Measurements from ENCODE around the genes PPP1R17, AVL9, NT5C3A and DPY19L1.

DNA sequence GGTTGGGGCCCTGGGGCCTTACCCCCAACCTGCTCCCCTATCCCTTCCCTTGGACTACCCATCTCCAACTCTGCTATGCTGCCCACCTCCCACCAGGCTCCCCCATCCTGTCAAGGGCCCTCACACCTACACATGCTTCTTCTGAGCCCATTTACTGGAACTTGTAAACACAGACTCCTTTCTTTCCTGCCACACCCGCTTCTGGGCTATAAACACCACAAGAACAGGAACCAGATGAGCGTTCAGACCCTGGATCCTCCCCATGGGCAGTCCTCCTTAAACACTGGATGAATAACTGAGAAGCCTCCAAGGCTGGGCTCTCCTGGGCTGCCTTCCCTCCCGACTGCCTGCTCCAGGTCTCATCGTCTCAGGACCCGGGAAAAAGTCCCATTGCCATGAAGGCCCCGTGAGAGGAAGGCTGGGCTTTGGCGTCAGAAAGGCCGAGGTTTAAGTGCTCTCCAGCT, 15.5 kb upstream of the CRHR2 start:
- PRO-cap, result no peak

GRCh38 chr7:30914185-30914512, 2.5 kb downstream of the AQP1 start:
- PRO-cap, result no peak

- PRO-cap, result no peak
Measured at GRCh38 chr7:30938704-30939271, 25.0 kb upstream of the GHRHR start.

- PRO-cap, result no peak
Measured at GRCh38 chr7:31318410-31318865, 22.1 kb downstream of the NEUROD6 start.

- PRO-cap, result no peak
Measured at GRCh38 chr7:31686974-31687350, at the start of gene PPP1R17. TSS of gene PPP1R17 (plus strand) at chr7:31687215.

- PRO-cap, result no peak
Measured at GRCh38 chr7:32057870-32058495, 12.2 kb downstream of the PDE1C start.

- PRO-cap, result bidirectional peak, plus-strand start at chr7:32495521, minus-strand start at chr7:32495258
Measured at GRCh38 chr7:32495124-32495747, at the start of gene AVL9. TSS of gene AVL9 (plus strand) at chr7:32495489.

DNA sequence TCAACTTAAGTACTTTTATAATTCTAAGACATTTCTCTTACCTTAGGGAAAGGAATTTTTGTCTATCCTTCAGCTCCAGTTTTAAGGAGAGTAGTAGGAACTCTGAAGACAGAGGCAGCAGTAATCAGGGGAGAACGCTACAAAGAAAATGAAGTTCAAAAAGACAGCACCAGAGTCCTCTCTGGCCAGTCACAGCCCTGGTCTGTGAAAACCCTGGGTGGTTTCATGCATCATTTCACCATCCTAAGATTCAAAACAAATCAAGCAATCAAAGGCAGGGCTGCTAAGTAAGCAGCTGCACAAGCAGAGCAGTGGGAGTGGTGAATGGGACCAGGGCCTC, 175.2 kb downstream of the AVL9 start:
- PRO-cap, result no peak

GRCh38 chr7:32863749-32864298, 27.7 kb downstream of the KBTBD2 start:
- PRO-cap, result no peak

DNA sequence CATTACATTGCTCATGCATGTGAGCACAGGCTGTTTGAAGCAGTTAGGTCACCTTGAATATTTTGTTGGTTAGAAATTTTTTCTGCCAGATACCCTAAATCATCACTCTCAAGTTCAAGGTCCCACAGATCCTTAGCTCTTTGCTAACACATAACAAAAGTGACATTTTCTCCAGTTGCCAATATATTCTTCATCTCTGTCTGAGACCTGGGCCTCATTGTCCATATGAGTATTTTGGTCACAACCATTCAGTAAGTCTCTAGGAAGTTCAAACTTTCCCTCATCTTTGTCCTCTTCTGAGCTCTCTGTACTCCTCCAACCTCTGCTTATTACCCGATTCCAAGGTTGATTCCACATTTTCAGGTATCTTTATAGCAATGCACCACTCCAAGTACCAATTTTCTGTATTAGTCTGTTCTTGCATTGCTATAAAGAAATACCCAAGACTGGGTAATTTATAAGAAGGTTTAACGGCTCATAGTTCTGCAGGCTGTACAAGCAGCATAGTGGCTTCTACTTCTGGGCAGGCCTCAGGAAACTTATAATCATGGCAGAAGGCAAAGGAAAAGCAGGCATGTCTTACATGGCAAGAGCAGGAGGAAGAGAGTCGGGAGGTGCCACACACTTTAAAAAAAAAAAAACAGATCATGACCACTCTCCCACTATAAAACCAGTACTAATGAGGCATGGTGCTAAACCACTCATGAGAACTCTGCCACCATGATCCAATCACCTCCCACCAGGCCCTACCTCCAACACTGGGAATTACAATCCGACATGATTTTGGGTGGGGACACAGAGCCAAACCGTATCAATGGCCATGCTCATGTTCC, 25.5 kb downstream of the KBTBD2 start:
- PRO-cap, result no peak

- PRO-cap, result bidirectional peak, plus-strand start at chr7:32890677, minus-strand start at chr7:32890594
Measured at GRCh38 chr7:32890406-32890837, 1.1 kb downstream of the KBTBD2 start.

GRCh38 chr7:32957715-32958669, 752 bp downstream of the FKBP9 start:
- PRO-cap, result bidirectional peak, plus-strand start at chr7:32957943, minus-strand start at chr7:32957832; bidirectional peak, plus-strand start at chr7:32958554, minus-strand start at chr7:32958477

- PRO-cap, result no peak
Measured at GRCh38 chr7:33002464-33002981, 45.3 kb downstream of the FKBP9 start.

DNA sequence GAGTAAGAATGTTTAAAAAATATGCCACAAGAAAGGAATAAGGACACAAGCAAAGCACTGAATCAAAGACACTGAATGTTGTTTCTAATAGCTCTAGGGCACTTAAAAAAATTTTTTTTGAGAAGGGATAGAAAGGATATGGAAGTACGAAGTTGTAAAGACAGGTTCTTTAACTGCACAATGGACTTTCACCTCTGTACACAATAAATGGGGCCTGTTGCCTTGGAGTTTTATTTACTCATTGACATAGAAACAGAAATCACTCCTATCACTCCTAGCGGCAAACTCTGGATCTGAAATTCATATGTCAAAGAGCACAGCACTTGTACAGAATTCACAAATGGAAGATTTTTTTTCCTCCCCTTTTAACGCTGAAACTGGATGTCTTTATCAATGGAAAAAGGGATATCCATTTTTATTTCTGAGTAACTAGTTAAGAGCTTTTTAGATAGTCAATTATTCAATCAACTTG, 18.3 kb downstream of the NT5C3A start:
- PRO-cap, result no peak

- PRO-cap, result bidirectional peak, plus-strand start at chr7:33062494, minus-strand start at chr7:33062478; bidirectional peak, plus-strand start at chr7:33062934, minus-strand start at chr7:33062761; bidirectional peak, plus-strand start at chr7:33063219, minus-strand start at chr7:33063127
Measured at GRCh38 chr7:33062245-33063434, at the start of gene NT5C3A. TSS of gene NT5C3A (minus strand) at chr7:33062776.

- PRO-cap, result no peak
Measured at GRCh38 chr7:33553956-33554595, 351.3 kb upstream of the BMPER start.

- PRO-cap, result no peak
Measured at GRCh38 chr7:34603773-34604102, 54.3 kb upstream of the NPSR1 start.

GRCh38 chr7:35036602-35037553, at the start of gene DPY19L1:
TSS of gene DPY19L1 (minus strand) at chr7:35037485.
- PRO-cap, result bidirectional peak, plus-strand start at chr7:35036859, minus-strand start at chr7:35036702; bidirectional peak, plus-strand start at chr7:35037095, minus-strand start at chr7:35036976; unidirectional peak, minus-strand start at chr7:35037247; bidirectional peak, plus-strand start at chr7:35037753, minus-strand start at chr7:35037450

GRCh38 chr7:35678352-35678733, 16.6 kb downstream of the HERPUD2 start:
- PRO-cap, result no peak

DNA sequence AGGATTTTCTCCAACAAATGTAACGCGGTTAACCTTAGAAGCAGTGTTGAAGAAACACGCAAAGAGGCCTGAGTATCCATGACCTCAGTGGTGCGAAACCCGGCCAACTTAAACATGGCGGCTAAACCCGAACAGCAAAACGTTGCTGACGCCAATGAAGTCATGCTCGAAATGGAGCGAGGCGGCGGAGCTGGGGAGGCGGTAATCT, 178 bp upstream of the SEPTIN7 start:
- PRO-cap, result no peak

Data from bile duct (tissue), 1 donor.